ENCODE results near the genes ZNF230, ZNF234 and APOC4.

GRCh38 chr19:43586774-43587564, 9.0 kb downstream of the IRGQ start:
- RRBS: no CpG with 5 or more reads among the region's 4 CpGs

GRCh38 chr19:43634362-43634962, 5.2 kb downstream of the CADM4 start:
- RRBS: no CpG with 5 or more reads among the region's 9 CpGs

DNA sequence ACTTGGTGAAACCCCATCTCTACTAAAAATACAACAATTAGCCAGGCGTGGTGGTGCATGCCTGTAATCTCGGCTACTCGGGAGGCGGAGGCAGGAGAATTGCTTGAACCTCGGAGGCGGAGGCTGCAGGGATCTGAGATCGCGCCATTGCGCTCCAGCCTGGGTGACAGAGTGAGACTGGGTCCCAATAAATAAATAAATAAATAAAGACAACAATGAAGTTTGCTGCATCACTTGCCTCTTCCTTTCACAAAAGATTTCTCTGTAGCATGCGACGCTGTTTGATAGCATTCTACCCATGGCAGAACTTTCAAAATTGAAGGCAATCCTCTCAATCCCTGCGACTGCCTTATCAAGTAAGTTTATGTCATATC, 4.9 kb upstream of the IRGC start:
- RRBS: no CpG with 5 or more reads among the region's 12 CpGs

DNA sequence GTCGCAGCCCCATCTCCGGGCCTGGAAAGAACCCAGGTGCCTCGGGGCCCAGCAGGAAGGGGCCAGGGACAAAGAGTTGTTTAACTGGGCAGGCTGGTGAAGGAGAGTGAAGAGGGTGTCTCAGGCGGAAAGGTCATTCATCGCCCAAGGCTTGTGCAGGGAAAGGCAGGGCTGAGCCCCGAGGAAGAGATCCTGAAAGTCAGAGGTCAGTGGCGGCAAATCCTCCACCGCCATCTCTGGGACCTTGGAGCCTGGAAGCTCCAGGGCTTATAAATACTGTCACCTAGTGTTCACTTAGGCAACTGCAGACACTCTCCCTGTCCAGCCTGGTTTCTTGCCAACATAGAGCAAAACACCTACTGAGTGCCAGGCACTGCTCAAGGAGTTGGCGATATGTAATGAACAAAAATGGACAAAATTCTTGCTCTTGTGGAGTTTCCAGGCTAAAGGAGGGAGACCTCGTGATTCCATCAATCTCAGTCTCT, 4.5 kb upstream of the KCNN4 start:
- RRBS: no CpG with 5 or more reads among the region's 10 CpGs

DNA sequence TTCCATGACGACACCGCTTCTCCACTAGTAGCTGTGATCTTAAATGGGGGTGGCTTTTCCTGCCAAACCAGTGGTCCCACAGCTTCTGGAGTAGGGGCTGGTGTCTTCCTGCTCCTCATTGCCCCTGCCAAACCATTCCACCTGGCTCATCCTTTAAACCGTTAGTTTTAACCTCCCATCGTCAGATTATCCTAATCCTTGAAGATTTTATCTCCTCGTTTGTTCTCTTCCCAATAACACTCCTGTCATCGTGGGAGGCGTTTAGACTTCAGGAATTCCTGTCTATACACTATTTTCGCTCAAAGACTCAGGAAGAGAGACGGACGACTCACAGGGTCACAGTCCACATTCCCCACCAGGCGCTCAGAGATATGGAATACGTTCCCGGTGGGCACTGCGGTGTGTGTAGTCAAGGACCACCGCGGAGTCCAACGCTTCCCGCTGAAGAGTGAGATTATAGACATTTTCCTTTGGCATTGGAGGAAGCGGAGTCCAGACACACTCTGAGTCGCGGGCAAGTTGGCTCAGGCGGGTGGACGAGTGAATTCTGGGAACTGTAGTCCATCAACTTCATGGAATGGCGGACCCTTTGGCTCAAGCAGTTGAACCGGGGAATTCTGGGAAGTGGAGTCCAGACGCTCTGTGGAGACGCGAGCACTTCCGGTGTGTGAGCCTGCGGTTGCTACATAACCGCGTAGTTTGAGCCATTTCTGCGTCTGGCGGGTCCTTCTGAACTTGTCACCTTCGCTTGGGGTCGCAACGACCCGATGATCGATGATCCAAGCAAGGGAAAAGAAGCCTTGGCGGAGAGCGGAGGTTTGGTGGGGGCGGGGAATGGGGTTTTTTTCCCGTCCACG, at the start of gene ZNF230:
TSS of gene ZNF230 (plus strand) at position 666 of the 857 bp plus-strand sequence.
- RRBS: no CpG with 5 or more reads among the region's 44 CpGs

- RRBS: no CpG with 5 or more reads among the region's 54 CpGs
Observed at GRCh38 chr19:44140741-44141988, at the start of gene ZNF234. Gene ZNF234, plus strand, starts transcription at chr19:44141554.

- RRBS: no CpG with 5 or more reads among the region's 7 CpGs
Observed at GRCh38 chr19:44177746-44179039, 13.3 kb downstream of the ZNF226 start.

DNA sequence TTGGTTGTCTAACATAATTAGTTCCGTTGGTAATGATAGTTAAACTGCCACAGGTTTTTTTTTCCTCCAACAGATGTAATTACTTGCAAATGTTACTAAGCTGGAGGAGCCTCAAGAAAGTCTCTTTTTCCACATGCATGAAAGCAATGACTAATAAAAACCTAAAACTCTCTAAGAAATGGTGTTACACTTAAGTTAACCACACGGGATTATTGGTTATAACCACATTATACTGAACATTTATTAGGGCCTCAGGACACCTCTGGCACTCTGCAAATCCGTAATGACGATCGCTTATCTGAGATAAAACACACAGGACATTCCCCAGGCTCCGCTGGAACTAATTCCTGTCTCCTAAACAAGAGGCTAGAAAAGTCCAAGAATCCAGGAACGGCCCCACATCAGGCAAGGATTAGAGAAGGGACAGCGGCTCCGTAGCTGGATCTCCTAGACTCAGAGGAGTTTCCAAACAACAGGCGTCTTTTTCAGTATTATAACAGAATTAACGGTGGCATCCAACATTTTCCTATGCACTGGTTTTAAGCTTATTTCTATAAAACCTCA, 693 bp downstream of the ZNF235 start:
- RRBS: no CpG with 5 or more reads among the region's 11 CpGs

- RRBS: no CpG with 5 or more reads among the region's 6 CpGs
Observed at GRCh38 chr19:44410108-44410394, 8.6 kb upstream of the ZNF285 start.

GRCh38 chr19:44562679-44563106, 33.2 kb upstream of the CEACAM20 start:
- RRBS: no CpG with 5 or more reads among the region's 10 CpGs

DNA sequence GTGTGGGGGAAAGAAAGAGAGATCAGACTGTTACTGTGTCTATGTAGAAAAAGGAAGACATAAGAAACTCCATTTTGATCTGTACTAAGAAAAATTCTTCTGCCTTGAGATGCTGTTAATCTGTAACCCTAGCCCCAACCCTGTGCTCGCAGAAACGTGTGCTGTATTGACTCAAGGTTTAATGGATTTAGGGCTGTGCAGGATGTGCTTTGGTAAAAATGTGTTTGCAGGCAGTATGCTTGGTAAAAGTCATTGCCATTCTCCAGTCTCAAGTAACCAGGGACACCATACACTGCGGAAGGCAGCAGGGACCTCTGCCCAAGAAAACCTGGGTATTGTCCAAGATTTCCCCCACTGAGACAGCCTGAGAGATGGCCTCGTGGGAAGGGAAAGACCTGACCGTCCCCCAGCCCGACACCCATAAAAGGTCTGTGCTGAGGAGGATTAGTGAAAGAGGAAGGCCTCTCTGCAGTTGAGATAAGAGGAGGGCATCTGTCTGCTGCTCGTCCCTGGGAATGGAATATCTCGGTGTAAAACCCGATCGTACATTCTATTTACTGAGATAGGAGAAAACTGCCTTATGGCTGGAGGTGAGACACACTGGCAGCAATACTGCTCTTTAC, 4.5 kb upstream of the PVR start:
- RRBS: no CpG with 5 or more reads among the region's 10 CpGs

DNA sequence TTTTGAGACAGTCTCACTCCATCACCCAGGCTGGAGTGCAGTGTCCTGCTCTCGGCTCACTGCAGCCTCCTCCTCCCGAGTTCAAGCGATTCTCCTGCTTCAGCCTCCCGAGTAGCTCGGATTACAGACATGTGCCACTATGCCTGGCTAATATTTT, 900 bp downstream of the PVR start:
- RRBS: no CpG with 5 or more reads among the region's 5 CpGs

DNA sequence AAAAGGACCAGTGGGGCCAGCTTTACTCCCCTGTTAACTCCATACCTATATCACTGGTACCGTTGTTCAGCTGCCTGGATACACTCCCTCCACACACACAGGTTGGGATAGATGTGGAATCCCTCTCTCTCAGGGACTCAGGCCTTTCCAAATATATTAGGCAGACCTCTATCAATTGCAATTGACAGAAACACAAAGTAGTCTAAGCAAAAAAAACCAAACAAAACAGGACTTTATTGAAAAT, 13.3 kb upstream of the CEACAM19 start:
- RRBS: no CpG with 5 or more reads among the region's 1 CpG

DNA sequence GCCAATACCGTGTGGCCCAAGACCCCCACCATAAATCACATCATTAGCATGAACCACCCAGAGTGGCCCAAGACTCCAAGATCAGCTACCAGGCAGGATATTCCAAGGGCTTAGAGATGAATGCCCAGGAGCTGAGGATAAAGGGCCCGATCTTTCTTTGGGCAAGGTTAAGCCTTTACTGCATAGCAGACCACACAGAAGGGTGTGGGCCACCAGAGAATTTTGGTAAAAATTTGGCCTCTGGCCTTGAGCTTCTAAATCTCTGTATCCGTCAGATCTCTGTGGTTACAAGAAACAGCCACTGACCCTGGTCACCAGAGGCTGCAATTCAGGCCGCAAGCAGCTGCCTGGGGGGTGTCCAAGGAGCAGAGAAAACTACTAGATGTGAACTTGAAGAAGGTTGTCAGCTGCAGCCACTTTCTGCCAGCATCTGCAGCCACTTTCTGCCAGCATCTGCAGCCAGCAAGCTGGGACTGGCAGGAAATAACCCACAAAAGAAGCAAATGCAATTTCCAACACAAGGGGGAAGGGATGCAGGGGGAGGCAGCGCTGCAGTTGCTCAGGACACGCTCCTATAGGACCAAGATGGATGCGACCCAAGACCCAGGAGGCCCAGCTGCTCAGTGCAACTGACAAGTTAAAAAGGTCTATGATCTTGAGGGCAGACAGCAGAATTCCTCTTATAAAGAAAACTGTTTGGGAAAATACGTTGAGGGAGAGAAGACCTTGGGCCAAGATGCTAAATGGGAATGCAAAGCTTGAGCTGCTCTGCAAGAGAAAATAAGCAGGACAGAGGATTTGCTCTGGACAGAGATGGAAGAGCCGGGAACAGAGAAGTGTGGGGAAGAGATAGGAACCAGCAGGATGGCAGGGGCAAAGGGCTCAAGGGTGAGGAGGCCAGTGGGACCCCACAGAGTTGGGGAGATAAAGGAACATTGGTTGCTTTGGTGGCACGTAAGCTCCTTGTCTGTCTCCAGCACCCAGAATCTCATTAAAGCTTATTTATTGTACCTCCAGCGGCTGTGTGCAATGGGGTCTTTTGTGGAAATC, 8.4 kb upstream of the CEACAM19 start:
- RRBS: no CpG with 5 or more reads among the region's 11 CpGs

GRCh38 chr19:44725576-44726197, 22.8 kb upstream of the BCL3 start:
- RRBS: no CpG with 5 or more reads among the region's 7 CpGs

DNA sequence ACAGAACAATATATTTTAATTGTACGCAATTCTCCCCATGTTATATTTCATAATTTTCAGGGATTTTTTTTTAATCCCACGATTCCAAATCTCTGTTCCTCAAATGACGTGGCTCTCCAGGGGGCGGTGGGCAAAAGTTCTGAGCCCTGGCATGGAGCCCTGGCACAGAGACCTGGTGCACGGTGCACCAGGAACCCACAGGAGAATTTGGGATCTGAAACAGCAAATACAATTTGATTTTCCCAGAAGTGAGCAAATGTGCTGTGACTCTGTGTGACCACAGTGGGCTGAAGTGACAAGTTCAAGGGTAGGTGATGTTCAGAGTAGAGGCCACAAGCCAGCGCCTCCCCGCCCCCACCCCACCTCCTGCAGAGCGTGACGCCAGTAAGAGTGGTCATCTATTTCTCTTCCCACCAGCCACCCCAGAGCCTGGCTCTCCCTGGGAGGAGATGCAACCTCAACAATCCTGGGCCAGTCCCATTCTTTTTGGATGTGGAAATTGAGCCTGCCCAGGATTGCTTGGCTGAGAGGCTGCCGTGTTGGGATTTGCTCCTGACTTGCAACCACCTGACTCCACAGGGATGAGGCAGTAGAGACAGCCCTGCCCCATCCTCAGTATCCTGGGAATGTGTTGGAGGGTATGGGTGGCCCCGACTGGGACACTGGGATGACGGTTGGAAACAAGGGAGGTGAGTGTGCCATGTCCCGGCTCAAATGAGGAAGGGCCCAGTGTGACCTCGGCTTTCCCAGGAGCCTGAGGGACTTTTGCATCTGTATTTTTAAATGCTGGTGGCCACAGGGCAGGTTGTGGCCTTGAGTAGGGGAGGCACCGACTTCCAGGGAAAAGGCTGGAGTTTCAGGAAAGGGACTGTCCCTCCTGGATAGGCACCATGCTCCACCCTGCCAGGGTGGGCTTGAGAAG, 11.1 kb upstream of the BCL3 start:
- RRBS: no CpG with 5 or more reads among the region's 15 CpGs

DNA sequence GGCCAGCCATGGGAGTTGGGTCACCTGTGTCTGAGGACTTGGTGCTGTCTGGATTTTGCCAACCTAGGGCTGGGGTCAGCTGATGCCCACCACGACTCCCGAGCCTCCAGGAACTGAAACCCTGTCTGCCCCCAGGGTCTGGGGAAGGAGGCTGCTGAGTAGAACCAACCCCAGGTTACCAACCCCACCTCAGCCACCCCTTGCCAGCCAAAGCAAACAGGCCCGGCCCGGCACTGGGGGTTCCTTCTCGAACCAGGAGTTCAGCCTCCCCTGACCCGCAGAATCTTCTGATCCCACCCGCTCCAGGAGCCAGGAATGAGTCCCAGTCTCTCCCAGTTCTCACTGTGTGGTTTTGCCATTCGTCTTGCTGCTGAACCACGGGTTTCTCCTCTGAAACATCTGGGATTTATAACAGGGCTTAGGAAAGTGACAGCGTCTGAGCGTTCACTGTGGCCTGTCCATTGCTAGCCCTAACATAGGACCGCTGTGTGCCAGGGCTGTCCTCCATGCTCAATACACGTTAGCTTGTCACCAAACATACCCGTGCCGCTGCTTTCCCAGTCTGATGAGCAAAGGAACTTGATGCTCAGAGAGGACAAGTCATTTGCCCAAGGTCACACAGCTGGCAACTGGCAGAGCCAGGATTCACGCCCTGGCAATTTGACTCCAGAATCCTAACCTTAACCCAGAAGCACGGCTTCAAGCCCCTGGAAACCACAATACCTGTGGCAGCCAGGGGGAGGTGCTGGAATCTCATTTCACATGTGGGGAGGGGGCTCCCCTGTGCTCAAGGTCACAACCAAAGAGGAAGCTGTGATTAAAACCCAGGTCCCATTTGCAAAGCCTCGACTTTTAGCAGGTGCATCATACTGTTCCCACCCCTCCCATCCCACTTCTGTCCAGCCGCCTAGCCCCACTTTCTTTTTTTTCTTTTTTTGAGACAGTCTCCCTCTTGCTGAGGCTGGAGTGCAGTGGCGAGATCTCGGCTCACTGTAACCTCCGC, 1.1 kb upstream of the APOE start:
- RRBS: no CpG with 5 or more reads among the region's 22 CpGs

GRCh38 chr19:44908226-44909061, 2.8 kb downstream of the APOE start:
- RRBS: 89% methylated on average over 8 of the region's 75 CpGs

DNA sequence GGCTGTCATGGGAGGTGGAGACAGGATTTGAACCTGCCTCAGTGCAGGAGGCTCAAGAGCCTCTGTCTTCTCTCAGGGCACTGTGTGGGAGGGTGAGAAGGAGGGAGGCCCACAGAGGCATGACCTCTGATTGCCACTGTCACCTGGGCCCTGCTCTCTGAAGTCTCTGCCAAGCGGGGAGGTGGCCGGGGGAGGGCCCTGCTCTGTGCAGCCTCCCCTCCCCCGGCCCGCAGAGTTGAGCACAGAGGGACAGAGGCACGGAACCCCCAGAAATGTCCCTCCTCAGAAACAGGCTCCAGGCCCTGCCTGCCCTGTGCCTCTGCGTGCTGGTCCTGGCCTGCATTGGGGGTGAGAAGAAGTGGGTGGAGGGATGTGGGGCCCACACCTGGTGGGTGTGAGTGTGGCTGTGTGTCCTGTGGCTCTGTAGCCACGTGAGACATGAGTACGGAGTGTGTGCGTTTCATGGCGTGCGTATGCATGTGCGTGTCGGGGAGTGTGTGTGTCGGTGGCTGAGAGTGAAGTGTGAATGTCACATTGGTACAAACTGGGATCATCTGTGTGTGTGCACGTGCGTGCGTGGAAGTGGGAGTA, at the start of gene APOC4:
TSS of gene APOC4 (plus strand) at position 232 of the 591 bp plus-strand sequence.
- RRBS: no CpG with 5 or more reads among the region's 17 CpGs

- RRBS: no CpG with 5 or more reads among the region's 9 CpGs
Observed at GRCh38 chr19:45016916-45017495, 15.7 kb downstream of the RELB start.